ENCODE data around the gene MIF4GD.

GRCh38 chr17:75090827-75091774 is 3.3 kb downstream of the SLC16A5 start:
- CAGE, long polyA plus RNA: no peak
- RRBS: no CpG with 5 or more reads among the region's 18 CpGs

DNA sequence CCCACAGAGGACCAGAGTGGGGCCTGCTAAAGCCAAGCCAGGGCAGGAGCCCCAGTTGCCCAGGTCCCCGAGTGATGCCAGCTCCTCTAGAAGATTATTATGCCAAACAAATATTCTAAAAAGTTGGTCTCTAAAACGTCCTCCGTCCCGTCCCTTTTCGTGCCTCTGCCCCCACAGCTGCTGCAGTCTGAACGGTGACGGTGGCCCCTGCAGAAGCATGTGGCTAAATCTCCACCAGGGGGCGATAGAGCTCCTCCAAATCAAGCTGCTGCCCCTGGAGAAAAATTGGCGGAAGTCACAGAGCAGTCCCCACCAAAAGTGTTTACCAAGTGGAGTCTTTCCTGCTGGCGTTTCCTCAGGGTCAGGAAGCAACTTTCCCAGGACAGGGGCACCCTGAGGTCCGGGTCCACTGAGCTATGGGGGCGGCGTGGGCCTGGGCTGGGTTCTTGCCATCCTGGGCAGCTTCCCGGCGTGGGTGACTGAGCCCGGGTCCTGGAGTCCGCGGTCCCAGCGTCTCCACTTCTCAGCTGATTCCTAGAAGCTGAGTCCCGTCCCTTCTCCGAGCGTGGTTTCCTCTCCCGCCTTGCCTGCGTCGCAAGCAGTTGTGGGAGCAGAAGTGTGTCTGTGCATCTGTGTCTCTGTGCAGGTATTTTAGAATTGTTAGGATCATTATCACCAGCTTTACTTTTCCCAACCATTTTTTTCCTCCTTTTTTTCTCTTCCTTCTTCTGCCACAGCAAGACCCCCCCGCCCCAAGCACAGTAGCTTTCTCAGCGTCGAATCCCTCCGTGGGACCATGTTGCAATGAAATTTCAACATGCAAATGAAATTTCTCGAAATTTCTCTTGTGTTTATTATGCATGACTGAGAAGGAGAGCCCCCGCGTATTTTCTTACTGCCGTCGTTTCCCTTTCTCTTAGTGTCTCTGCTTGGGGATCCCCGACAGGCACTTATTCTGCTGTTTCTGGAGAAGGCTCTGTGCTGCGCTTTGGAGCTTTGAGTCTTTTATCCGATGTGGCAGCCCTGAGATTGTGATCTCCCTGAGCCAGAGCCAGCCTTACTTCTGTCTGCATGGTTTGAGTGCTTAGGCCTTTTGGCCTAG is 4.6 kb downstream of the ARMC7 start:
- CAGE, long polyA plus RNA: no peak
- RRBS: 3% methylated on average over 4 of the region's 37 CpGs

DNA sequence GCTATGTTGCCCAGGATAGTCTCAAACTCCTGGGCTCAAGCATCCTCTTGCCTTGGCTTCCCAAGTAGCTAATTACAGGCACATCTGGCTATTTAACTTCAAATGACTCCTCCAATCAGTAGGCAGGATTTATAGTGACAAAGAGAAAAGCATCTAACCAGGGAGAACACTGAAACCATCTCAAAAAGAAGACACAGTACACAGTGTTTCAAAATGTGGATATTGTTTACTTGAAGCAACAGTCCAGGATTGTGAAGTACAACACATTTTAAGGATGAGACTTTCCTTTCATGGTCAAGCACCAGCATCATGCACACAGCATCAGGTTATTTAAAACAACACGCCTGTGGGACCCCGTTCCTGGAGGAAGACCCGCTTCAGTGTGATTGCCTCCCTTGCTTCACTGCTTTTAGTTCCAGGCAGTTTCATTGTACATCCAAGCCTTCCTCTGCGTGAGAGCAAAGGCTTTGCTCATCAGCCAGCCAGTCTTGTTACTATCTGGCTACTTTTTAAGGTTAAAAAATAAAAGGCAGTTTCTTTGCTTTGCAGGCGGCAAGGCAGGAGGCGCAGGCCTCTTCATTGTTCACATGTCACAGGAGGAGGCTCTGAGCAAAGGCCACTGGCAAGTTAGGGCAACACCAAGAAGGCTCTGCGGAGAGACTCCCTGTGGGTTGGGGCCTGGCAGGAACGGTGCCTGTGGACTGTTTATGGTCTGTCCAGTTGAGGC is 3.7 kb upstream of the NT5C start:
- CAGE, long polyA plus RNA: no peak
- RRBS: no CpG with 5 or more reads among the region's 8 CpGs

DNA sequence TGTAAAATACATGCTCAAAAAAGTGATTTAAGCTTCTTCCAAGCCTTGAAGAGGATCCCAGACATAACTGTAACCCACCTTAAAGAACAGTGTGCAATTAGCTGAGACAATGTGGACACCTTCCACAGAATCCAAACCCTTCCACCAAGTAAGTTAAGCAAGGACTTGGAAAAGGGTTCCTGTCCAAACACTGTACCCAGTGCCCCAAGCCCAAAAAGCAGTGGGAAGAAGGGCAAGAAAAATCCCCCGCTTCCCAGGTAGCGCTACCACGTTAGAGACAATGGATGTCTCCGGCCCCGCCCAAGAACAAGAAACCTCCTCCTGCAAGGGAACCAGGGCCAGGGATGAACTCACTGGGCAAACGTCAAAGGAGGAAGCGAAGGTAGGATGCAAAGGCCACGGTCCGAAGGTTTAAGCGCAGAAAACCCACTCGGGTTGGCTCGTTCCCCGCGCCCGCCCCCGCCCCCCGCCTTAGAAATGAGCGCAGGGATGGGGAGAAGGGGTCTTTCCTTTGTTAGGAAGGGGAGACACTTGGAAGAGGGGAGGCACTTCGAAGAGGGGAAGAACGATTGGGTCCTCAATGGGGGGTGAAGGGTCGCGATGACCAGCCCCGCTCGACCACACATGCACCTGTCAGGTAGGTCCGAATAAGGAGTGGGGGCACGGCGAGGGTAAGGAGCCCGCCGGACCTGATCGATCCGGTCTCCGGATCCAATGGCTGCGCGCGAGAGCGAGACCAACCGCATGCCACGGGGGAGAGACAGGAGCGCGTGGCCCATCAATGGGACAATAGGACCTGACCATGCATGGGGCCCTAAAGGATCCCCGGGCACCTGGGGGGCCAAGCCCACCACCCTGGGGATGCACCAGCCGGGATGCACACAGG is 929 bp downstream of the JPT1 start:
- CAGE, long polyA plus RNA: no peak
- RRBS: 1% methylated on average over 7 of the region's 42 CpGs

GRCh38 chr17:75205829-75206299 is 385 bp downstream of the NUP85 start:
- CAGE, long polyA plus RNA: no peak
- RRBS: 2% methylated on average over 7 of the region's 22 CpGs

DNA sequence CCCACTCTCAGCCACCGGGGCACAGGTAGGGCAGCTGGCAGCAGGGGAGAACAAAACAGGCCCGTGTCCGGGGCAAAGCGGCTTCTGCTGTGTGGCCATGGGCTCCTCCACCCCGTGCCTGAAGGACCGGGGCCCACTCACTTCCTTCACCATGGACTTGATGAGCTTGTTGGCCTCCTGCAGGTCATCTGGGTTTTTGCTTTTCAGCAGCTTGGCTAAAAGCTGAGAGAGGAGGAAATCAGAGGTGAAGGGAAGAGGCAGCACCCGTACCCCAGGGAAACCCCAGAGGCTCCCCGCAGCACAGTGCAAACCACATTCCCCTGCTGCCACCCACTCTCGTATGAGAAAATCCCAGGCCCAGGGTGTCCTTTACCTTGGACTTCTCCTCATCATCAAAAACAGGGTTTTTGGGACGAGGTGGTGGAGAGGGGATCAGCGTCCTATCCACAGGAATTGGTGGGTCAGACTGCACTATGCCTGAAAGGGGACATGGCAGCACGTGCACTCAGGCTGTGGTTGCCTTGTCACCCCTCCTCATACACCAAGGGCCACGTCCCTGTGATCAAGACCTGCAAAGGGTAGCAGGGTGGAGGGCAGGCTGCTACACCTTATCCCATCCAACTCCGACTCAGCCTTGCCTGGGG is 18.6 kb downstream of the GGA3 start:
- CAGE, long polyA plus RNA: no peak
- RRBS: 94% methylated on average over 6 of the region's 14 CpGs

GRCh38 chr17:75251756-75252171 is 9.6 kb downstream of the GGA3 start:
- CAGE, long polyA plus RNA: no peak
- RRBS: no CpG with 5 or more reads among the region's 4 CpGs

- CAGE, long polyA plus RNA: no peak
- RRBS: no CpG with 5 or more reads among the region's 16 CpGs
Measured at GRCh38 chr17:75254061-75254790, 7.2 kb downstream of the GGA3 start.

GRCh38 chr17:75265447-75266544 is 4.1 kb downstream of the MRPS7 start:
- CAGE, long polyA plus RNA: no peak
- RRBS: no CpG with 5 or more reads among the region's 21 CpGs

DNA sequence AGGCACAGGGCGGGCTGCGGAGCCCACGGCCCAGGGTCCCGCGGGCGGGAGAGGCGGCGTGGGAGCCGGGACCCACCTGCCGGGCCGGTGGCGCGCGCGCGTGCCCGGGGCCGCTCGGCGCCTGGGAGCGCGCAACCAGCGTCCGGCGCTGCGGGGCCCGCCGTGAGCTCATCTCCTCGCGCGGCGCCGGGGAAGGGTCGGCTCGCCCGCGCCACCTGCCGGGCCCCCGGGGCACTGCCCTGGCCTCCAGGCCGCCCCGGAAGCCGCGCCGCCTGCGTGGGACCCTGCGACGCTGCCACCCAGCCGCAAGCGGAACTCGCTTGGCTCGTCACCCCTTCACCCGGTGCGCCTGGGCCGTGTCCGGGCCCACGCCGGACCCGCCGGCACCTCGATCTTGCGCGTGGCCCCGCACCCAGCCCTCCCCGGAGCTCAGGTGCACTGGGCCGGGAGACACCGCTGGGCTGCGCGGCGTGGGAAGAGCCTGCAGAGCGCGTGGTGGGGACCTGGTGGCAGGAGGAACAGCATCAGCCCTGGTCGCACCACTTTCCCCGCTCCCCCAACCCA is at the start of gene MIF4GD:
TSS of gene MIF4GD (minus strand) at position 164 of the 564 bp plus-strand sequence.
- CAGE, long polyA plus RNA: start-site peak on the minus strand centred at position 126 of the sequence, 77 bp wide, 227 and 234 reads in 2 replicates
- RRBS: 1% methylated on average over 43 of the region's 73 CpGs

DNA sequence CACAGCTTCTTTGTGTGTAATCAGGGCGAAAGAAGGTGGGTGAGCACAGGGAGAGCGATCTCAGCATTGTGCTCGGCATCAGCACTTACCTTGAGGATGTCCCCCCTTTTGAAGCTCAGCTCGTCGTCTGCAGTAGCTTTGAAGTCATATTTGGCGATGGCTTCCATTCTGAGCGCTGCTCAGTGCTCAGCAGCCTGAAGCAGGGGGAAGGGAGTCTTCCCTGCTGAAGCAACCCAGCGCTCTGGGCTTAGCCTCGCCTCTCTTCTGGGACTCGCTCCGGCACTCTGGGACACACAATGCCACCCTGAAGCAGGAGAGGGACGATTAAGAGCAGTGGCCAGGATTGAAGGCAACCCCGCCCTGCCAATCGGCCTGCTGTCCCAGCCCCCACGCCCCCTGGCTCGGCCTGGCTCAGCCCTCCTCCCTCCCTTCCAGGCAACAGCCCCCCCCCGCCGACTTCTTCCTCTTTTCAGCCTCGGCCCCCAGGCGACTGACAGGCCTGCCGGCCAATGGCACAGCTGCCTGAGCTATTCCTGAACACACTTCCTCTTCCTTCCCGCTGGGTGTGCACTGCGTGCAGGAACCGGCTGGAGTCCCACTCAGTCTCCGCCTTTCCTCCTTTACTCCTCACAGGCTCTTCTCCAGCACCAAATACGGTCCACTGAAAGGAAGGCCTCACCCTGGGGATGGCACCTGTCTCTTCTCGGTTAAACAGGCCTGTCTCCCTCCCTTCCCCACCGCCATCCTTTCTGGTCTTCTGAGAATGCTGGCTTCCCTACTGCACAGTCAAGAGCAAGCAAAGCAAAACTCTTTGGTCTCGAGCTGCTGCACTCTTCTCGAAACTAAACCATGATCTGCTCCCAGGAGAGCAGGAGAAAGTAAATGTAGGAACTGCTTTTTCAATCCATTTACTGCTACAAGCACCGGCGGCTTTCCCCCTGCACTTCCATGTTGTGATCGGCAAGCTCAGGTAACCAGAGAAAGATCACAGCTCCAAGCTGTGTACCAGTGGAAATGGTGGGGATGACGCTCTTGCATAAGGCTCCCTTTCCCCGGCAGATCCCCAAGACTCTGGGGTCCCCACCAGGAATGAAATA is 11.7 kb downstream of the GRB2 start:
- CAGE, long polyA plus RNA: start-site peak on the minus strand centred at position 357 of the sequence, 121 bp wide, 764 and 504 reads in 2 replicates
- RRBS: 2% methylated on average over 6 of the region's 35 CpGs

- CAGE, long polyA plus RNA: no peak
- RRBS: no CpG with 5 or more reads among the region's 9 CpGs
Measured at GRCh38 chr17:75430372-75430912, 25.0 kb upstream of the GRB2 start.

DNA sequence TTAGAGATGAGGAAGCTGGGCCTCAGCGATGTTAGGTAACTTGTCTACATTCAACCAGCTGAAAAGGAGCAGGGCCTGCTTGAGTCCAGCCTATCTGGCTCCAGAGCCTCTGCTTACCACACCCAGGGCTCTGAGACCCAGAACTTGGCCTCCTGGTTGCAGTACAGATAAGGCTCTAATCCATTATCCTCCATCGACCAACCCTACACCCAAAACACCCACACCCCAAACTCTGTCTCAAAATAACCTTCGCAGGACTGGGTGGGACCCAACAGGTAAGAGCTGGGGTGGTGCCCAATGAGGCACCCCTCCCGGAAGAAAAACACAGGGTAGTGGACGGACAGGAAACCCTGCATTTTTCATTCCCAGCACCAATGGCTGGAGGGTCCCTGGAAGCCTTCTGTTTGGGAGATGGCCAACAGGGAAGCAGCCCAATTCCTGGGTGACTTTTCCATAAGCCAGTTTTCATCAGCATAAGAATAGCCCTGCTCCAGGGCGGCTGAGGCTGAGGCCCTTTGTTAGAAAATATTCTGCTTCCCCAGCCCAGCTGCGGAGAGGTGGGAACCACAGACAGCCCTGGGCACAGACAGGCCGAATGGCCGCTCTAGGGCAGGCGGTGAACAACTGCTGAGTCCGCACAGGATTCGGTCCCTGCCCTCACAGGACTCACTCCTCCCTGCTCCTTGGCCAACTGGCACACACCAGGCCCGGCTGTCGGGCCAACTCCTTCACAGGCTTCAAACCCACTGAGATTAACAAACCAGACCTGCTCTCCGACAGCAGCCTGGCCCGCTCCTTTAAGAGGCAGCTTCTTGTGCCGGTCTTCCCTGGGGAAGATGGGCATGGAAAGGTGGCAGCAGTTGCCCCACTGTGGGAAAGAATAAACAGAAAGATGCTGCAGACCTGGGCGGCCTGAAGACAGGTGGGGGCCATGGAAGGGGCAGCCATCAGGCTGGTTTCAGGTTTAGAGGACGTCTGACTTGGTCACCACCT is 3.0 kb upstream of the SMIM6 start:
- CAGE, long polyA plus RNA: no peak
- RRBS: 66% methylated on average over 4 of the region's 19 CpGs

DNA sequence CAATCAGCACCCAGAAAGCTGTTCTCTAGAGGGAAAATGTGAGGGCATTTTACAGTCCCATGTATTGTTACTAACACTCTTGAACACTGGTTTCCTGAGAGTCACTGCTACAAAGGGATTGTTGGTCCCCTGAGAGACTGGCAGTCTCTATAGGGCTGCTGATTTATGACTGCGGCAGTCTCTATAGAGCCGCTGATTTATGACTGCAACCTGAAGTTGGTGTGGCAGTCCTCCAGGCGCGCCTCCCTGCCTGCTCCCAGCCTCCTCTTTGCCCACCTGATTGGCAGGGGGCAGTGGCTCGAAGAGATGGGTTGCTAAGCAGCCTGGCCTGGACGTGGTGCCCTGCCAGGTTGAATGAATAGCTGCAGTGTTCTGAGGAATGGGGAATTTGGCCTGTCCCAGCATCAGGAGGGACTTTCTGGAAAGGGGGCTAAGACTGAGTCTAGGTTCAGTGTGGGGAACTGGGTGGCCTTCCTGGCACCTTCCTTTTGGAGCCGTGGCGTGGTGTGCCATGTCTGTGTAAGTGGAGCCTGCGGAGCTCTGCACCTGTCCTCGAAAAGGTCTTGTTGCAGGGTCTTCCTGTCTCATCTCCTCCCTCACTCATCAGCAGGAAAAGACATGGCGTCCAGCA is 24.8 kb downstream of the SAP30BP start:
- CAGE, long polyA plus RNA: no peak
- RRBS: no CpG with 5 or more reads among the region's 11 CpGs

GRCh38 chr17:75693365-75694454 is 26.6 kb downstream of the SAP30BP start:
- CAGE, long polyA plus RNA: no peak
- RRBS: no CpG with 5 or more reads among the region's 22 CpGs

- CAGE, long polyA plus RNA: no peak
- RRBS: 75% methylated on average over 8 of the region's 34 CpGs
Measured at GRCh38 chr17:75742173-75742957, 21.1 kb downstream of the ITGB4 start.

DNA sequence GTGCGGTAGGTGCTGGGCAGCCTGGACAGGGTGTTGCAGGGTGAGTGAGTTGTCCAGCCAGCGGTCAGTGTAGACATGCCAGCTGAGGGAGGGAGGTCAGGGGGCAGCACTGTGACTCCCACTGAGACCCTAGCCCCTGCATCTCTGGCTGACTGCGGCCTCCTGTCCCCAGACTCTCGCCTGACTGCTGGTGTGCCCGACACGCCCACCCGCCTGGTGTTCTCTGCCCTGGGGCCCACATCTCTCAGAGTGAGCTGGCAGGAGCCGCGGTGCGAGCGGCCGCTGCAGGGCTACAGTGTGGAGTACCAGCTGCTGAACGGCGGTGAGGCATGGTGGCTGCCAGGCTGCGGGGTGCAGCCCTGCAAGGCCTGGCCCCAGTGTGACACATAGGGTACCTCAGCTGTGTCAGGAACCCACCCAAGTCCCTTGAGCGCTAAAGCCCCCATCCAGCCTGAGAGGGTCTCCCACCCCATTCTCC is 9.4 kb downstream of the GALK1 start:
- CAGE, long polyA plus RNA: no peak
- RRBS: no CpG with 5 or more reads among the region's 16 CpGs

GRCh38 chr17:75771303-75772292 is 6.6 kb upstream of the GALK1 start:
- CAGE, long polyA plus RNA: no peak
- RRBS: no CpG with 5 or more reads among the region's 17 CpGs

DNA sequence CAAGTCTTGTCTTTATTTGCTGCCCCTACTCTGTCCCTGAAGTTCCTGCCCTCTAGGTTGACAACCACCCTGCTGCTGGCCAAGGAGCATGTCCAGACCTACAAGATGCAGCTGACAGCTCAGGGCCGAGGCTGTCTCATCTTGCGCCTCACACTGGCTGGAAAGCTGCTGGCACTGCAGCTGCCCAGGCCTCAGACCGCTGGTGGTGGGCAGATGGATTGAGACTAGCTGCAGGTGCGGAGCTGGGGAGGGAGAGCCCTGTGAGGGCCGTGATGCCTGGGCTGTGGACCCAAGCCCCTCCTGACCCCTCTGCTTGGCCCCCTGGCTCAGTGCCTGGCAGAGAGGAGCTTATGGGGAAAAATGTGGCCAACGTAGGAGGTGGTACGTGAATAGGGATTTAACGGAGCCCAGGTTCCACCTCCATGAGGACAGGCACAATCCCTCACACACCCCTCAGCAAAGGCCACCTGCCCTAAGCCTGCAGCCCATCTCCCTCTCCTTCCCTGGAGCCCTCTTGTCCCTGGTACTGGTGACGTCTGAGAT is 6.3 kb downstream of the H3-3B start:
- CAGE, long polyA plus RNA: no peak
- RRBS: no CpG with 5 or more reads among the region's 9 CpGs

DNA sequence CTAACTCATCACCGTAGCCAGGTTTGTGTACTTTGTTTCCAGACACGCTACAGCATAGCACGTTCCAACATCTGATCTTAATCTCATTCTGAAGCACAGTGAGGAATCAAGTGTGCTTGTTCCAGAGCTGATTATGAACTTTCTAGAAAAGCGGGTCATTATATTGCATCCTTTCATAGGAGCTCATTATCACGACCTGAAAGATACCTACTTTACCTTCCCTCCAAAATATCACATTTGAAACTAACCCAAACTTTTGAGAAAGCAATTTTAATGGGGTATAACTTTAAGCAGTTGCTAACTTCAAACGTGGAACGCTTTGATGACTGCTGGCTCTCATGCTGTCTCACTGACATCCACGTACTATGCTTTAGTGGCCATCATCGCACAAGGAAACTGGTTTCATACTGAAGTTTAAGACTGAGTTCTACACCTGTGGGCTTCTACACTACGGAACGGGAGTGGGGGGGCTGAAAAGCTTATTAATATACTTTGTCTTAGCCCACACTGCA is 2.8 kb downstream of the H3-3B start:
- CAGE, long polyA plus RNA: no peak
- RRBS: no CpG with 5 or more reads among the region's 11 CpGs